ENCODE data around the gene CDC5L.

DNA sequence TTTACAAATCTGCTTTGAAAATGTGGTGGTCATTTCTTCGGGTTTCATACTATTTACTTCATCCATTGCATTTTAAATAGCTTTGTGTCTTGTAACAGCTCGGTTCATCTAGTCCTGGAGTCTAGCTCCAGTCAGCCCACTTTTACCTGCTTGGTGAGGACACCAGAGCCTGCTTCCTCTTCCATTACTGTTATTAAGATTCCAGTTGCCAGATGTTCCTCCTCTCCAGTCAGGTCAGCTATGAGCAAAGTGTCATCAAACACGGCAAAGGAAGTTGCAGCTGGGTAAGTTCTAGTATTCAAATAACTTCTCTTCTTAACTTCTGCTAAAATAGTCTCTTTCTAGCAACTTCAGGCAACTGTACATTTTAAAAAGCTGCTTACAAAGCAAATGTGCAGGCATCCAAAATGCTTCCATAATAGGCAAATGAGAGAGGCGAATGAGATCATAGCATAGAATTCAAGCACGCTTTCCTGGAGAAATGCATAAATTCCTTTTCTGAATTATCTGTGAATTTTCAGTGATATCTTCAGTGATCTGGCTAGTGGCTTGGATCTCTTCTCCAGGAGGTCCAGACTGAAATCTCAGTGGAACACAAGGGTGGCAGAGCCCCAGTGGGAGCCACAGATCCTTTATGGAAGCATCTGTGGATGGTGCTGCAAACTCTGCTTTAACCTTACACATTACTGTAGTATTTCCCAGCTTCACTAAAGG is 18.5 kb upstream of the MRPS18A start:
- RRBS = no CpG with 5 or more reads among the region's 5 CpGs

DNA sequence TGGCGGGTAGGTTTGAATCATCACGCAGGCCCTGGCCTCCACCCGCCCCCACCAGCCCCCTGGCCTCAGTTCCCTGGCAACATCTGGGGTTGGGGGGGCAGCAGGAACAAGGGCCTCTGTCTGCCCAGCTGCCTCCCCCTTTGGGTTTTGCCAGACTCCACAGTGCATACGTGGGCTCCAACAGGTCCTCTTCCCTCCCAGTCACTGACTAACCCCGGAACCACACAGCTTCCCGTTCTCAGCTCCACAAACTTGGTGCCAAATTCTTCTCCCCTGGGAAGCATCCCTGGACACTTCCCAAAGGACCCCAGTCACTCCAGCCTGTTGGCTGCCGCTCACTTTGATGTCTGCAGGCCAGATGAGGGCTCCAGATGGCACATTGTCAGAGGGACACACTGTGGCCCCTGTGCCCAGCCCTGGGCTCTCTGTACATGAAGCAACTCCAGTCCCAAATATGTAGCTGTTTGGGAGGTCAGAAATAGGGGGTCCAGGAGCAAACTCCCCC is 892 bp upstream of the VEGFA start:
- RRBS = no CpG with 5 or more reads among the region's 7 CpGs

DNA sequence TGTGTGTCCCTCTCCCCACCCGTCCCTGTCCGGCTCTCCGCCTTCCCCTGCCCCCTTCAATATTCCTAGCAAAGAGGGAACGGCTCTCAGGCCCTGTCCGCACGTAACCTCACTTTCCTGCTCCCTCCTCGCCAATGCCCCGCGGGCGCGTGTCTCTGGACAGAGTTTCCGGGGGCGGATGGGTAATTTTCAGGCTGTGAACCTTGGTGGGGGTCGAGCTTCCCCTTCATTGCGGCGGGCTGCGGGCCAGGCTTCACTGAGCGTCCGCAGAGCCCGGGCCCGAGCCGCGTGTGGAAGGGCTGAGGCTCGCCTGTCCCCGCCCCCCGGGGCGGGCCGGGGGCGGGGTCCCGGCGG is 236 bp upstream of the VEGFA start:
- RRBS = 5% methylated on average over 11 of the region's 31 CpGs

- RRBS = 2% methylated on average over 26 of the region's 63 CpGs
Observed at GRCh38 chr6:43771525-43772214, 1.7 kb downstream of the VEGFA start.

DNA sequence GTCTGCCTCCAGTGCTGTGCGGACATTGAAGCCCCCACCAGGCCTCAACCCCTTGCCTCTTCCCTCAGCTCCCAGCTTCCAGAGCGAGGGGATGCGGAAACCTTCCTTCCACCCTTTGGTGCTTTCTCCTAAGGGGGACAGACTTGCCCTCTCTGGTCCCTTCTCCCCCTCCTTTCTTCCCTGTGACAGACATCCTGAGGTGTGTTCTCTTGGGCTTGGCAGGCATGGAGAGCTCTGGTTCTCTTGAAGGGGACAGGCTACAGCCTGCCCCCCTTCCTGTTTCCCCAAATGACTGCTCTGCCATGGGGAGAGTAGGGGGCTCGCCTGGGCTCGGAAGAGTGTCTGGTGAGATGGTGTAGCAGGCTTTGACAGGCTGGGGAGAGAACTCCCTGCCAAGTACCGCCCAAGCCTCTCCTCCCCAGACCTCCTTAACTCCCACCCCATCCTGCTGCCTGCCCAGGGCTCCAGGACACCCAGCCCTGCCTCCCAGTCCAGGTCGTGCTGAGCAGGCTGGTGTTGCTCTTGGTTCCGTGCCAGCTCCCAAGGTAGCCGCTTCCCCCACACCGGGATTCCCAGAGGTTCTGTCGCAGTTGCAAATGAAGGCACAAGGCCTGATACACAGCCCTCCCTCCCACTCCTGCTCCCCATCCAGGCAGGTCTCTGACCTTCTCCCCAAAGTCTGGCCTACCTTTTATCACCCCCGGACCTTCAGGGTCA is 9.8 kb downstream of the VEGFA start:
- RRBS = 31% methylated on average over 1 of the region's 12 CpGs

DNA sequence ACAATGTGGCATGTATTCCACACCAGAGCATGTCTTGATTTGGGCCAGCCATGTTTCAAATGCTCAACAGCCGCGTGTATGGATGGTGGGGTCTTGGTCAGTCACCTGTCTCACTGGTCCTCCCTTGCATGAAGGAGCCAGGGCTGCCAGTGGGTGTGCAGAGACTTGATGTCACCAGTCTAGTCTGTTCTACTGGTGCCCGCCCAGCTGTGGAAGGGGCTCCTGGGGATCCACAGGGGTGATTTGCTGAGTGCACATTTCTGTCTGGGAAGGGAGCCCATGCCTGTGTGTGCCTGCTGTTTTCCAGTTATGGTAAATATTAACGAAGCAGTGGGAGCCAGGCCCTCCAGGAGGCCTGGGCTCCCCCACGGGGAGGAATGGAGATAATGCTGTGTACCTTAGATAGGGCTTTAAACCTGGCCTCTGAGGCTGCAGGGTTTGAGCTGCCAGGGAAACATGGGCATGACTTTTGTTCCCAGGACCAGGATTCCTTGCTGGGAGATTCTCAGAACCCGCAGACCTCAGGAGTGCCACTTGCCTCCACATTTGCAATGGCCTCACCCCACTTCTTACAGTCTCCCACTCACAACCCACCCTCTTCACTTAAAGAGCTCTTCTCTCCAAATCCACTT is 54.0 kb downstream of the VEGFA start:
- RRBS = no CpG with 5 or more reads among the region's 6 CpGs

GRCh38 chr6:44004834-44005811 is 122.1 kb downstream of the MRPL14 start:
- RRBS = no CpG with 5 or more reads among the region's 6 CpGs

GRCh38 chr6:44139327-44140129 is 12.2 kb downstream of the TMEM63B start:
- RRBS = no CpG with 5 or more reads among the region's 17 CpGs

DNA sequence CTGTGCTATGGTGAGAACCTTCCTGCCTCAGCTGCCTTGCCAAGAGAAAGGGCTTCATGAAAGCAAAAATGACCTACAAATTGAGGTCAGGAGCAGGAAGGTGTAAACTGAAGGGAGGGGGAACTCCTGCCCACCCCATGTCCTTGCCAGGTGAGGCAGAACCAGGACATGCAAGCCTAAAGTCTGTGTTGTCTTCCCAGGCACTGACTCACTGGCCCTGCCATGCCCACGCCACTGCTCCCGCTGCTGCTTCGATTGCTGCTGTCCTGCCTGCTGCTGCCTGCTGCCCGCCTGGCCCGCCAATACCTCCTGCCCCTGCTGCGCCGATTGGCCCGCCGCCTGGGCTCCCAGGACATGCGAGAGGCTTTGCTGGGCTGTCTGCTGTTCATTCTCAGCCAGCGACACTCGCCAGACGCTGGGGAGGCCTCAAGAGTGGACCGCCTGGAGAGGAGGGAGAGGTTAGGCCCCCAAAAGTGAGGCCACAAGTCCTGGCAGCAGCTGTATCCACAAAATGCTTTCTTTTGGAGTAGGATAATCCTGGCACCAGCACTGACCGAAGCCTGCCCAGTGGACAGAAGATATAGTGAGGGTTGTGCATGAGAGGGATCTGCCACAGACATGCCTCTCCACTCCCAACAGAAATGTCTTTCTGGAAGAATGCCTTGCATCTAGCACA is 662 bp downstream of the MYMX start:
- RRBS = no CpG with 5 or more reads among the region's 15 CpGs

DNA sequence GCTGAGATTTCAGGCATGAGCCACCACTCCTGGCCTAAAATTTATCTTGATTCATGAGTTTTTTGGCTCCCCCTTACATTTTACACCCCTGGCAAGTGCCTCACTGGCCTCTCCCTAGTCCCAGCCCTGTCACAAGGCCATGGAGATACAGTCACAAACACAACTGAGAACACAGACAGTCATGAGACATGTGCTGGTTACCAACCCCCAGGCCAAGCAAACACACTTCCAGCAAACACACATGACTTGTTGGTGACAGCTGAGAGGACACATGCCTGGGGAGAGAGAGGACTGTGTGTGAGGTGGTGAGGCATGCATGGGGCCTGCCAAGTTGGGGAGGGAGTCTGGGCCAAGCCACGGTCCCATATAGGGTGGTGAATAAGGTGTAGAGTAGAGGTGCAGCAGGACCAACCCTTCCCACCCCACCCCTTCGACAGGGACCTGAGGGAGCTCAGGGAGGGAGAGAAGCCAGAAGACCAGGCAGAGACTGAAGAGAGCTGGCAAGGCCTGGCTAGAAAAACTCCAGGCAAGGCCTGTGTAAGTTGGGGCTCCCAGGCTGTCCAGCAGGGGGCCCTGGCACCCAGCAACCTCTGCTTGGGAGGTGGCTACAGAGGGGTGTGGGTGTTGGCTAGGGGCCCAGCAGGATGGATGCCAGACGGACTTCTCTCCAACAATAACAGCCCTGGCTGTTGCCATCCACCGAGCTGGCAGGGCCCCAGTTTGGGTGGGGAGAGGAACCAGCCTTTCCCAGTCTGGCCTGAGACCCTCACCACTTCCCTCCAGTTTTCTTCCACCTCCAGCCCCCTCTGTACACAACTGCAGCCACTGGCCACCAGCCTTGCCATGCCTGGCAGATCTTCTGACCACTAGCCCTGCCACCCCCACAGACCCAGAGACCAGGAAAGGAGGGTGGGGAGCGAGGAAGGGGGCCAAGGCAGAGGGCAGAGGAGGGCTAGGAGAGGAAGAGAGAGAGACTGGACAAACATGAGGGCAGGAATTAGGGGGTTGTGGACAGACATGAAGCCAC is 1.9 kb upstream of the SLC29A1 start:
- RRBS = no CpG with 5 or more reads among the region's 5 CpGs

GRCh38 chr6:44246748-44247031 is 211 bp upstream of the HSP90AB1 start:
- RRBS = no CpG with 5 or more reads among the region's 15 CpGs

DNA sequence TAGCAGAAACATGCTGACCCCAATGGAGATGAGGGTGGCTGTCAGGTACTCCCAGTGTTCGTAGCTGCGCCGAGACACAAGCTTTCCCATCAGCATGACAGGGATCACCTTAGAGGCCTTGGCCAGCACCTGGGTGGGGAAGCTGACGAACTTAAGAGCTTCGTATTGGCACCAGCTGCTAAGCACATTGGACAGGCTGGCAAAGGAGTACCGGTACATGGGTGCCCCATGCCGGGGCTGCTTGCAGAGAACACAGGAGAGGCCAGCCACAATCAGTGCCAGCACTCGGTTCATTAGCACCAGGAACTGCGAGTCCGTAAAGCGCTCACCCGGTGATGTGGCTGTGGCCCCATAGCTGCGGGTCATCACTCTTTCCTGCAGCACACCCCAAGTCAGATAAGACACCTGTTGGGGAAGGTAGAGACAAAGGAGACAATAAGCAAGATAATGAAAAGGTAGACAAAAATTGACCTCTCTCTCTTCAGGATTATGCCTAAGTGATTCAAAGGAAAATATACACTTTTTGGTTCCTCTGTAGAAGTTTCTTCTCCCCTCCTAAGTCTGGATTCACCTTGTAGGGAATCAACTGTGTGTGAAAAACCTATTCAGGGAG is 2.0 kb downstream of the SLC35B2 start:
- RRBS = 56% methylated on average over 5 of the region's 13 CpGs

DNA sequence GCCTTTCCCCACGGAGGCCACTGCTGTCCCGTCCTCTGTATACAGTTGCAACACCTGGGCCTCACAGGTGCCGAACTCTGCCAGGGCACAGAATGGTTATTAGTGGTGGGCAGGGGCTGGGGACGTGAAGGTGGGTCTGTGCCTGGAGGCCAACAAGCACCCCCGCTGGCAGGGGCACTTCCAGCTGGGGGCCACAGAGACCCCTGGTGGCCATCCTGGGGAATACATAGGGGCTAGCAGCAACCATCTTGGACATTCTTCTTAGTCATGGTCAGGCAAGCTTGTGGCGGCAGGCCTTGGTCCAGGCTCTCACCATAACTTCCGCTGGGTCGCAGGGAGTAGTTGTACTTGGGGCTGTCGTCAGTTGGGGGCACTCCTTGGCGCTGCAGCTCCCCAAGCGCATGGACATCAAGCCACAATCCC is 7.3 kb upstream of the TCTE1 start:
- RRBS = no CpG with 5 or more reads among the region's 11 CpGs

GRCh38 chr6:44387274-44388154 is at the start of gene CDC5L:
TSS of gene CDC5L (plus strand) at chr6:44387706.
- RRBS = no CpG with 5 or more reads among the region's 57 CpGs

GRCh38 chr6:44396795-44397287 is 9.3 kb downstream of the CDC5L start:
- RRBS = no CpG with 5 or more reads among the region's 5 CpGs

GRCh38 chr6:44651064-44651365 is 263.5 kb downstream of the CDC5L start:
- RRBS = no CpG with 5 or more reads among the region's 6 CpGs

DNA sequence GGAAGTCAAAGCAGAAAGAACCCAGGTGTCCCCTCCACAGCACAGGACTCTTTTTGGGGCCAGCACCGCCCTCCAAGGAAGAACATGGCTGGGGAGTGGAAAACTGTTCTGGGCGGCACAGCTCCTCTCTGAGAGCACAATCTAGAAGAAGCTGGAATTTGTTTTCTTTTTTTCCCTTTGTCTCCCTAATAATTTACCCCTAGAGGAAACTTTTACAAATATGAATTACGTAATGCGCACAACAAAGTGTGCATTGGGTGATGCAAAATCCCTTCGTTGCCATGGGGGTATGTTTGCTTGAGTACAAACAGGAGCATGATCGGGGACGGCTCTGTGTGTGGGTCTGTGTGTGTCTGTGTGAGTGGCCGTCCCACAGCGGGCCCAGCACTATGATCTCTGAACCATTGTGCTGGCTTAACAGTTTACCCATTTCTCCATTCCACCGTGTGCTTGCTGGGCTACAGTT is 278.1 kb downstream of the CDC5L start:
- RRBS = no CpG with 5 or more reads among the region's 10 CpGs

DNA sequence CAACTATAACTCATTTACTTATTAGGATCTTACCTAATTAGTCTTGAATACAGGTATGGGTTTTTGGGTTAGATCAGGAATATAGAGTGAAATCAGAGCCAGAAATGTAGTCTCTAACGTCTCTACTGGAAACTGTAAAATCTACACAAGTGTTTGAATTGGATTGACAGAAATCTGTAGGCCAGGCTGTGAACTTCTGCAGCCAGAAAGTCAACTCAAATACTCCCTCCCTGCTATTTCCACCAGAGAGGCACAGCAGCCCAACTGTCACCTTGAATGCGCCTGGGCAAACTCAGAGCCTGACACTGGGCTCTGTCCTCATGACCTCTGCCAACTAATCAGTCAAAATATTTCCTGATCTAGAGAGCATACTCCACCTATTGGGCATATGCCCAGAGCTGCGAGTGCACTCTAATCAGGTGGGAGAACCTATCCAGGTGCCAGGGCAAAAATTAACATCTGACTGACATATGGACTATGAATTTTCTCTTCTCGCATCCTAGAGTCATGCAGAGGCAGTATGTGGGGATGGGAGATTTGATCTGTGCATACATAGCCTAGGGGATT is 406.4 kb upstream of the RUNX2 start:
- RRBS = no CpG with 5 or more reads among the region's 4 CpGs

DNA sequence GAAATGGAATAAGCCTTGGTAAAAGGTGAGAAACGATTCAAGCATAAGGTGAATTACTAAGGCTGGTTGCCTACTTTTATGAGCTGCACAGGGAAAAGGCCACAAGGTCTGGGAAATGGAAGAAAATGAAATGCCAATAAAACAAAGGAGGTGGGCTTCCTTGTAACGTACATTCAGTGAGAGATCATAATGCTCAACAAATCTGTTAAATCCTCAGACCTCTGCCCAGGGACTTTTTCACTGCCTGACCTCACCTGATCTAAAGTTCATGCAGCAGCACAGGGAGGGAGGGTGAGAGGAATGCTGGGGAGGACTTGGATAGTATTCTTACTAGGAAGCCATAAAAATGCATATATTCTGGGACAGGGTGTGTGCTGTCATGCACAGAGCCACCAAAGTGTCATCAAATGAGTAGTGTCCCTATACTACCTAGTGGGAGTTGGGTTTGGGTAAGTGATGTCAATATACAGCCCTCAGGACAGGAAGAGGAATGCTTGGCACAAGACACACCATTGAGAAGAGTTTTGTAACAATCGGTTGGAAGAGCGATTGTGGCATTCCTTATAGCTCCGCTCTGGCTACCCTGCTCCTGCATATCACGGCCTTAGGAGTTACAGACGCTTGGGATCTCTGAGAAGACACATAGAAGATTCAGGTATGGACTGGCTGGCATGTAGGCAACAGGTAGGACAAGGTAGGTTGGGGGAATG is 32.6 kb downstream of the CLIC5 start:
- RRBS = no CpG with 5 or more reads among the region's 7 CpGs

DNA sequence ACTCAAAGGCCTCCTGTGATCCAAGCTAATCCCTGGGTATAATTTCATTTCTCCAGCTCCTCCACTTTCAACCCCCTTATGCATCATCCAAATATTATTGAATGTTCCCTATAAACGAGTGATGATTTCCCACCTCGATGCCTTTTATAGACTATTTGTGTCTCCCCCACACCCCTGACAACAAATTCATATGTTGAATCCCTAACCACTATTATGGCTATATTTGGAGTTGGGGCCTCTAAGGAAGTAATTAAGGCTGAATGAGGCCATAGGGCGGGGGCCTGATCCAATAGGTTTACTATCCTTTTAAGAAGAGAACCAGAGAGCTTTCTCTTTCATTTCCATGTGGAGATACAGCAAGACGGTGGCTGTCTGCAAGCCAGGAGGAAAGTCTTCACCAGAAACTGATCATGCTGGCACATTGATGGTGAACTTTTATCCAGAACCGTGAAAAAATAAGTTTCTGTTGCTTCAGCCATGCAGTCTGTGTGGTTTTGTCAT is 38.8 kb upstream of the CLIC5 start:
- RRBS = no CpG with 5 or more reads among the region's 5 CpGs